NCI-H460 (cell line): ENCODE measurements around a stretch of chr7.

RAMPAGE:
- cytosol, long total RNA = no peak
- long total RNA = no peak
- nucleus, long total RNA = no peak
Measured at GRCh38 chr7:74454889-74455796, 1.4 kb downstream of the GTF2IRD1 start.

DNA sequence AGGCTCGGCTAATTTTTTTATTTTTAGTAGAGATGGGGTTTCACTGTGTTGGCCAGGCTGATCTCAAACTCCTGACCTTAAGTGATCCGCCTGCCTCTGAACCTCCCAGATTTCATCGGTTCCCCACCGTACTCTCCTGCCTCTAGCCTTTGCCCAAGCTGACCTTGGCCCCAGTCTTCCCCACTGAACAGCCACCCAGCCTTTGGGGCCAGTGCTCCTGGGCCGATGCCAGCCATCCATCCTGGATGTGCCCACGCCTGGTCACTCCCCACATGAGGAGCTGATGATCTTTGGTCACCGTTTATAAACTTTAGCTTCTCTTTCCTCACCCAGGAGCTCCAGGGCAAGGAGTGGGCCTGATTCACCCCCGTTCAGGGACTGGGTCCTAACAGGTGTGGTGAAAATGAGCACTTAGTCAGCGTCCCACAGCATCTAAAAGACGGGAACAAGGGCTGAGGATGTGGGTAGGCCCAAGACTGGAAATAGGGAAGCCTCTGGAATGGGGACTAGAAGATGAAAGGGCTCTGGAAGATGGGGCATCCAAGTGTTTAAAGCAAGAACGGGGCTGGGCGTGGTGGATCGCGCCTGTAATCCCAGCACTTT lies 22.9 kb downstream of the GTF2IRD1 start:
RAMPAGE:
- cytosol, long total RNA = no peak
- long total RNA = no peak
- nucleus, long total RNA = no peak

GRCh38 chr7:74513926-74514806 lies 60.5 kb downstream of the GTF2IRD1 start:
RAMPAGE:
- cytosol, long total RNA = no peak
- long total RNA = no peak
- nucleus, long total RNA = no peak

GRCh38 chr7:74656835-74657617 lies 492 bp upstream of the GTF2I start:
RAMPAGE:
- cytosol, long total RNA = start-site peak on the minus strand at chr7:74657461-74657520, 6 and 5 reads in 2 replicates
- long total RNA = no peak
- nucleus, long total RNA = start-site peak on the plus strand at chr7:74657165-74657779, 9 and 10 reads in 2 replicates

RAMPAGE:
- cytosol, long total RNA = no peak
- long total RNA = no peak
- nucleus, long total RNA = no peak
Measured at GRCh38 chr7:75419897-75420585, 24.6 kb downstream of the TRIM73 start.

DNA sequence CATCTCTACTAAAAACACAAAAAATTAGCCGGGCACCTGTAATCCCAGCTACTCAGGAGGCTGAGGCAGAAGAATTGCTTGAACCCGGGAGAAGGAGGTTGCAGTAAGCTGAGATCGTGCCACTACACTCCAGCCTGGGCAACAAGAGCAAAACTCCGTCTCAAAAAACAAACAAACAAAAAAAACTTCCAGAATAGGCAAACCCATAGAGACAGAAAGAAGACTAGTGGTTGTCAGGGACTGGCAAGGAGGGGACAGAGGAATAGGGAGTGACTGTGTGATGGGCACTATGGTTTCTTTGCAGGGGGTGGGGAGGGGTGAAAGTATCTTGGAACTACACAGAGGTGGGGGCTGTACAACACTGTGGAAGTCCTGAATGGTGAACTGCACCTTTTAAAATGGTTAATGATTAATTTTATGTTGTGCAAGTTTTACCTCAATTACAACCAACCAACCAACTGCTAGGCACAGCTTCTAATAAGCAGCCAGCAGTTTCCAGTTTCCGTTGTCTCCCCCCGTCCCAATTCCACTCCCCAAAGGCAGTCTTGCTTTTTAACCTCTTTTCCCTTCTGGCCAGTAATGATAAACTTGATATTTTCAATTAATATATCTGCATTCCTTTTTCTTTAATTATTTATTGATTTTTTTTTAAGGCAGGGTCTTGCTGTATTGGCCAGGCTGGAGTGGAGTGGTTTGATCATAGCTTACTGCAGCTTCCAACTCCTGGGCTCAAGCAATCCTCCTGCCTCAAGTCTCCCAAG lies 46.9 kb downstream of the HIP1 start:
RAMPAGE:
- cytosol, long total RNA = no peak
- long total RNA = no peak
- nucleus, long total RNA = no peak

RAMPAGE:
- cytosol, long total RNA = no peak
- long total RNA = no peak
- nucleus, long total RNA = no peak
Measured at GRCh38 chr7:75789564-75790211, 17.7 kb upstream of the CCL26 start.

RAMPAGE:
- cytosol, long total RNA = no peak
- long total RNA = no peak
- nucleus, long total RNA = no peak
Measured at GRCh38 chr7:75887831-75889096, 9.4 kb downstream of the RHBDD2 start.

GRCh38 chr7:75916510-75916758 lies 1.5 kb downstream of the POR start:
RAMPAGE:
- cytosol, long total RNA = no peak
- long total RNA = no peak
- nucleus, long total RNA = no peak

DNA sequence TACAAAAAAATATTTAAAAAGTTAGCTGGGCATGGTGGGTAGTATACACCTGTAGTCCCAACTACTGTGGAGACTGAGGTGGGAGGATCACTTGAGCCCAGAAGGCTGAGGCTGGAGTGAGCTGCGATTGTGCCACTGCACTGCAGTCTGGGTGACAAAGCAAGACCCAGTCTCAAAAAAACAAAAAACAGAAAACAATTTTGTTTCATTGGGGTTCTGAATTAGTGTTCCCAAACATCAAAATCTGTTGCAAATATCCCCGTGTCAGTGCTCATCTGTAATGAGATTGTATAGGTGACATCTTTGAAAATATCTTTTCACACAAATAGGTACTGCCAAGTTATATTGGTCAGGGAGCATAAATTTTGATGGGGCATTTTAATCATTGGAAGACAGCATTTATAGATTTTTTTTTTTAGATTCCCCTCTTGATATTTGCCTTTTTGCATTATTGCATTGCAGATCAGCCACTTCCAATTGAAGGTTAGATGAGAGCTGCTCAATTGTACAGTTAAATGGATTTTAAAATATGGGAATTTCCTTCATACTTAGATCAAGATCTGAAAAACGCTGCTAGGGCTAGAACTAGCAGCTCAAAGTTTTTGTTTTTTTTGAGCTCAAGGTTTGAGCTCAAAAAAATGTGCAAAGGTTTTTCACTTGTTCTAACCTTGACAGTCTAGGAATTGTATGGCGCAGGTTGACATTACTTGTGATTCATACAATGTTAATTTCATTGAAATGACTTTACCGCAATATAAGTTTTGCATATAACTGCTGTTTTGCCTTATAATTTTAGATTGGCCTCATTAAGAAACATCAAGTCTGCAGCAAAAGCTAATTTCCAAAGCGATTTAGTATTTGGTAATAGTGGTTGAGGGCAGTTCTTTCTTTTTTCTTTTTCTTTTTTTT lies 27.4 kb downstream of the POR start:
RAMPAGE:
- cytosol, long total RNA = no peak
- long total RNA = no peak
- nucleus, long total RNA = no peak

DNA sequence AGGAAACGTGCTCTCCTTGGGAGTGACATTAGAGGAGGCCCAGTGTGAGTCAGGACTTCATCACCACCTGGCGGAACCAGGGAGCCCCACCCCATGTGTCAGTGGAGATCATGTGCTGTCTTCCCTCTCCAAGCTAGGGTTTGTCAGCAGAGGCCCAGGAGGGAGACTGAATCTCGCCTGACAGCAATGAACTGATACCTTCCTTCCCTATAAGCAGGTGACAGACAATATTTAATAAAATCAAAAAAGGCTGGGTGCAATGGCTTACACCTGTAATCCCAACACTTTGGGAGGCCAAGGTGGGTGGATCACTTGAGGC lies 29.0 kb downstream of the POR start:
RAMPAGE:
- cytosol, long total RNA = no peak
- long total RNA = no peak
- nucleus, long total RNA = no peak

DNA sequence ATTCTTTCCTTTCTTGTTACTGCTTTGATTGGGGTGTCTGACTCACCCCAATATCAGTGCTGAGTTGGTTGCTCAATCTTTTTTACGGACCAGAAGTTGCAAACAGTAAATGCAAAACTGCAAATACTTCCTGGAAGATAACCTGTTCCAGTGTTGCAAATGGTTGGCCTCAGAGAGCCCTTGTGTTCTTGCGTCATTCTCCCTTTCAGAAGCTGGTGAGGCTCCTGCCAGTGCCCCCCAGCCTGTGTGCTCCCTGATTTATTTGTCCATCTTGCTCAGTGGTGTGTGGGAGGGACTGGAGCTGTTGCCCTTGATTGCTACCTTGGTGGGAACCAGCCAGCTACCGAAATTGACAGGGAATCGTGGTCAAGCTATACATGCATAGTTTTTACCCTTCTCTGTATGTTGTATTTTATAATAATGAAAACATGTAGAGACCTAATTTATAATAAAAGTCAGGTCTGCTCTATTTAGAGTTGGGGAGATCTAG lies 30.9 kb downstream of the POR start:
RAMPAGE:
- cytosol, long total RNA = no peak
- long total RNA = no peak
- nucleus, long total RNA = no peak

RAMPAGE:
- cytosol, long total RNA = no peak
- long total RNA = no peak
- nucleus, long total RNA = no peak
Measured at GRCh38 chr7:75946317-75947005, 31.5 kb downstream of the POR start.

DNA sequence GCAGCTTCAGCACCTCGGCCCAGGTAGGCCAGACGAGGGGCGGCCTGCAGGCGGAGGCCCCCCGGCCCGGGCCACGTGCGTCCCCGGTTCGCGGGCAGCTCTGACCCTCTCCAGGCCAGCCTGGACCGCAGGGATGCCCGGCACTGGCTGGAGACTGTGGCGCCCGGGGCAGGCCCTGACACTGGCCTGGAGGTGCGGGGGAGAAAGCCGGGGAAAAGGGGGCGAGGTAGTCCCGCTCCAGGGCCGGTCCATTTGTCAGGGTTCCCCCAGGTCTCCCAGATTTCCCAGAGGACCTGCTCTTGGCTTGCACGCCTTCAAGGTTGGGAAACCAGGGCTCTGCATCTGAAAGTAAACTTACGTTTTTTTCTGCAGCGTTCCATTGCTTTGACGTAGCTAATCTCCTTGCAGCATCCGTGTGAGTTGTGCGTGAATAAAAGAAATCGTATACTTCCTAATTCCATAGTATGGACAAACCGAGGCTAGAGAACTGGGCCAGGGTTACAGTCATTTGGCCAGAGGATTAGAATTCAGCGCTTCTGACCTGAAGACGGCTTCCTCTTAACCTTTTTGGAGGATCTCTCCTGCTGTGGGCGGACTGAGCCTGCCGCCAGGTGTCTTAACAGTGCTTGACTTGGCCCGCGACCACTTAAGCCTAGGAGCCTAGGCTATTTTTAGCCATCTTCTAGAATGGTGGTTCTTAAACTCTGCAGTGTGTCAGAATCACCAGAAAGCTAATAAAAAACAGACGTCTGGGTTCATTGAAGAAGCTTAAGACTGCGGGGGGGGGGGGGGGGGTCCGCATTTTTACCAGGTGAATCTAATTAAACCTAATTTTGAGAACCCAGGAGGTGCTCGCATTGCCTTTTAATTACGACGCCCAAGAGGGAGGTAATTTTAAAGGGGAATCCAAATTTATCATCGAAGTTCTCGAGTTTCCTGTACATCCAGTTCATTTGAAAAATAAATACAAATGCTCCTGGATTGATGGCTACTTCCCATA lies 598 bp downstream of the MDH2 start:
RAMPAGE:
- cytosol, long total RNA = no peak
- long total RNA = no peak
- nucleus, long total RNA = no peak

RAMPAGE:
- cytosol, long total RNA = no peak
- long total RNA = no peak
- nucleus, long total RNA = no peak
Measured at GRCh38 chr7:76313800-76314189, 11.3 kb downstream of the HSPB1 start.

GRCh38 chr7:76328394-76329213 lies 26.1 kb downstream of the HSPB1 start:
RAMPAGE:
- cytosol, long total RNA = no peak
- long total RNA = no peak
- nucleus, long total RNA = no peak

GRCh38 chr7:76329214-76329663 lies 26.8 kb downstream of the HSPB1 start:
RAMPAGE:
- cytosol, long total RNA = no peak
- long total RNA = no peak
- nucleus, long total RNA = no peak

DNA sequence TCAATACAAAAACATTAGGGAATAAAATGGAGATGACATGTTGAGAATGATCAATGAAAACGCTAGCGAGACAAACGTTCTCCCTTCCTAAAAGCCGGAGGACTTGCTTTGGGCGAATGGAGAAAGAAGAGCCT lies 951 bp downstream of the YWHAG start:
RAMPAGE:
- cytosol, long total RNA = no peak
- long total RNA = no peak
- nucleus, long total RNA = no peak

DNA sequence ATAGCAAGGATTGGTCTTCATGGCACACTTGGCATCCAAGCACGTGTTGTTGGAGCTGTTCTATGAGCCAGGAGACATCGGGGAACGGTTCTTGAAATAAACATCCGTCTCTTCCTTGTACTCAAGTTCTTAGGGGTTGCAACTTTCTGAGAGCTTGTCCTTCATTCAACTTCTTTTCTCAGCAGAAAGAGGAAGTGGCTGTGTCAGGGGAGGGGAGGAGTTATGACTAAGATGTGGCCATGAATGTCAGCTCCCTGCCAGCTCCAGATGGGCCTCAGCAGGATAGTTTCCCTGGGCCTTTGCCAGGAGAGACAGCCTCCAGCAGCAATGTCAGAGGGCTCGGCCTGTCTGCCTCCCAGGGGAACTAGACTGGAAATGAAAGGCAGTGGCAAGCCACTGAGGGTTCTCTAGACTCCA lies 15.9 kb upstream of the DTX2 start:
RAMPAGE:
- cytosol, long total RNA = no peak
- long total RNA = no peak
- nucleus, long total RNA = no peak

GRCh38 chr7:76511300-76511509 lies 853 bp downstream of the UPK3B start:
RAMPAGE:
- cytosol, long total RNA = no peak
- long total RNA = no peak
- nucleus, long total RNA = no peak